Keratinocyte (primary cell): ENCODE measurements around a stretch of chr12.

GRCh38 chr12:105352158-105352539 is 21.7 kb downstream of the C12orf75 start:
CAGE:
- cytosol, long polyA minus RNA: no peak
- cytosol, long polyA plus RNA: no peak
- long polyA plus RNA: no peak
- nucleus, long polyA minus RNA: no peak
- nucleus, long polyA plus RNA: no peak

GRCh38 chr12:105466500-105467197 is 136.2 kb downstream of the C12orf75 start:
CAGE:
- cytosol, long polyA minus RNA: no peak
- cytosol, long polyA plus RNA: no peak
- long polyA plus RNA: no peak
- nucleus, long polyA minus RNA: no peak
- nucleus, long polyA plus RNA: no peak

GRCh38 chr12:106127318-106127752 is 11.4 kb downstream of the NUAK1 start:
CAGE:
- cytosol, long polyA minus RNA: no peak
- cytosol, long polyA plus RNA: no peak
- long polyA plus RNA: no peak
- nucleus, long polyA minus RNA: no peak
- nucleus, long polyA plus RNA: no peak

DNA sequence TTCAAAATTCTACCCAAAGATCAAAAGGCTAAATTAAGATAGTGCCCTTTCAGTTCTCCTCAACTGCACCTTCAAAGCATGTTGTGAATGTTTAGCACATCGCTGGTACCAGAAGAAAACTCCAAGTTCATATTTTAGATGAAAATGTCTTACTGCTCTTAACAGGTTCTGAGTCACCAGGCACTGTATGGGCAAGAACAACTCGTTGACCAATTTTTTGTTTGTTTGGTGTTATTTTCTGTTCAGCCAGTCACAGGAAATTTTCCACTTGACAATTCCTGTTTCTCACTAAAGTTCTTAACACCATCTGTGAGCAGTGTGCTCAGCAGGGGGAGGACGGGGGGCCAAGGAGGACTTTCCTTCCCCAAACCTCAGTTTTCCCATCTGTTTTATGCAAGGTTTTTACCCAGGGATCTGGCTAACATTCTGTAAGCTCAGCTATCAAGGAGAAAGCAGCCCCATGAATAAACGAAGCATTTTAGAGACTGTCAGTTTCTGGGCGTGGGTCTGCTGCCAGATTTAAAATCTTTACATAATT is 3.0 kb downstream of the NUAK1 start:
CAGE:
- cytosol, long polyA minus RNA: no peak
- cytosol, long polyA plus RNA: no peak
- long polyA plus RNA: no peak
- nucleus, long polyA minus RNA: no peak
- nucleus, long polyA plus RNA: no peak

GRCh38 chr12:106223958-106224527 is 23.8 kb downstream of the CKAP4 start:
CAGE:
- cytosol, long polyA minus RNA: no peak
- cytosol, long polyA plus RNA: no peak
- long polyA plus RNA: no peak
- nucleus, long polyA minus RNA: no peak
- nucleus, long polyA plus RNA: no peak

DNA sequence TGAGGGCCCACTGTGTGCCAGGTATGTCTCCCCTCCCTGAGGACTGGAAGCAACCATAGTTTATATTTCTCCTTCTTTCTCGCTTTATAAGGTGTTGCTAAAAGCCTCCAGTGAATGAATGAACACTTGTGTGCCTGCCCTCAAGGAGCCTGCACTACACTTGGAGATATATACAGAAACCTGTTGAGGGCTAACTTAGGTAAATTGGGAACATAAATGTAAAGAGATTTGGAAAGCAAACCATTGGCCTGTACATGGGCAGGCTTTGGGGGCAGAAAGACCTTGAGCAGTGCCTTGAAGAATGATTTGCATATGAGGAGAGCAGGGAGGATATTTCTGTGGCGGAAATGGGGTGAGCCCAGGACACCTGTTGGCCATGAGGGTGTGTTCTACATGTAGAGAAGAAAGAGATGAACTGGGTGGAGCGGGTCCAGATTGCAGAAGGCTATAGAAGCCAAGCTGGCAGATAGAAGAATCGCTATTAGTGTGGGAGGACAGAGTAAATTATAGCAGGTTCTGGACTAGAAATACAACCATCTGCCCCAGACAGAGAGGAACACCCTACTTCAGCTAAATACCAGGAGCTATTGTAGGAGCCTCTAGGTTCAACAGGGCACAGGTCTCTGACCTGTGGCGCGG is 1.9 kb upstream of the CKAP4 start:
CAGE:
- cytosol, long polyA minus RNA: no peak
- cytosol, long polyA plus RNA: no peak
- long polyA plus RNA: no peak
- nucleus, long polyA minus RNA: no peak
- nucleus, long polyA plus RNA: no peak

DNA sequence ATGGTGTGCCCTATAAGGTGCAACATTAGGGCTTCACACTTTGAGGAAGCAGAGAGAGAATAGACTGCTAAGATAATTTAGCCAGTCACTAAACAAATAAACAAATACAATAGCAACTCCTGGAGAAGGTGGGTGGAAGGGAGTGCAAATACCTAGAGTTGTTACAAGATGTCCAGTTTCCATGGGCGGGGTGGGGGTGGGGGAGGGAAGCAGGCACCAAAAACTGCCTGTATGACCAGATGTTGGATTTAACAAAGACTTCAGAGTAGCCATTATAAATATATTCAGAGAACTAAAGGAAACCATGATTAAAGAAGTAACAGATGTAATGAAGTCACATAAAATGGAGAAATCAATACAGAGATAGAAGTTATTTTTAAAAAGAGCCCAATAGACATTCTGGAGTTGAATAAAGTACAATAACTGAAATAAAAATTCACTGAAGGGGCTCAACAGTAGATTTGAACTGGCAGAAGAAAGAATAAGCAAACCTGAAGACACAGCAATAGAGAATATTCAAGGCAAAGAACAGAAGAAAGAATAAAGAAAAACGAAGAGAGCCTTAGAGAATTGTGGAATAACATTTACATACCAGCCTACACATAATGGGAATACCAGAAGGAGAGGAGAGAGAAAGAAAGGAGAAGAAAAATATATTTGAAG is 19.4 kb downstream of the RIC8B start:
CAGE:
- cytosol, long polyA minus RNA: no peak
- cytosol, long polyA plus RNA: no peak
- long polyA plus RNA: no peak
- nucleus, long polyA minus RNA: no peak
- nucleus, long polyA plus RNA: no peak

DNA sequence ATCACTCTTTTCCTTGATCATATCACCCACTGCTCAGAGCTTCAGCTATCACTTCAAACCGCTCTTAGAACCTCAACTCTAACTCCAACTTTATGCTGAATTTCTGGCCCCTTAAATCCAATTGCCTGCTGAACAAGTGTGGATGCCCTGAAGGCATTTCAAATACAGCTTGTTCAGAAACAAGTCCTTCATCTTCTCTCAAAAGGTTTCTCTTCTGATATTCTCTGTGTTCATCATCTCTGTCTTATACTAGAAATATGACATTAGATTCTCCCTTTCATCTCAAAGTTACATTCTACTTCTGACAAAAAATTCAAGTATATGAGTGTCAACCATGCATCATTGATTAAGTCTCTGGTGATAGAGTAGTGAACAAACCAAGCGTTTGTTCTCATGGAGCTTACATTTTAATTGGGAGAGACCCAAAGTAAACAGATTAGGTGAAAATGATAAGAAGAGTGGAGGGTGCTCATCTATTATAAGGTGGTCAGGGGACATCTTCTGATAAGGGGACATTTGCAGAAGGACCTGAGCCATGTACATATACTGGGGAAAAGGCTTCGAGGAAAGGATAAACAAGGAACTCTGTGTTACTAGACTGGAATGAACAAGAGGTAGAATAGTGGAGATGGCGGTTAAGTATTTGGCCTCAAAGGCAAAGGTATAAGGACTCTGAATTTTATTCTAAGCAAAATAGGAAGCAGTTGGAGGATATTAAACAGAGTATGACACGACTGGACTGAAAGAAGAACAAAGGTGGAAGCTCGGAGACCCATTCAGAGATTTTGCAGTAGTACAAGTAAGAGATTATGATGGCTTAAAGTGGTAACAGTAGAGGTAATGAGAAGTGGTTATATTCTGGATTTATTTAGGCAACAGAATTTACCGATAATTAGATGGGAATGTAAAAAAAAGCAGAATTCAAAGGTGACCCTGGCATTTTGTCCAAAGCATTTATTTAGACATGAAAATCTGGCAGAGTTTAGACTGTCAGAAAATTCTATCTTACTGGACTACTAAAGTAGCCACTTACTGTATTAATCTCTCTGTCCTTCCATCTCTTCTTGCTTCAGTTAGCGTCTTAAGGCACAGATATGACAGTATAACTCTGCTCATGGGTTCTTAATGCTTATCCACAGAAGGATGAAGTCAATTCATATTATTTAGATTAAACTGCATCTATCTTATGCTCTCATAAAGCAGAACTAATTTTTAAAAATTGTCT is 7.3 kb downstream of the TMEM263 start:
CAGE:
- cytosol, long polyA minus RNA: no peak
- cytosol, long polyA plus RNA: no peak
- long polyA plus RNA: no peak
- nucleus, long polyA minus RNA: no peak
- nucleus, long polyA plus RNA: no peak

DNA sequence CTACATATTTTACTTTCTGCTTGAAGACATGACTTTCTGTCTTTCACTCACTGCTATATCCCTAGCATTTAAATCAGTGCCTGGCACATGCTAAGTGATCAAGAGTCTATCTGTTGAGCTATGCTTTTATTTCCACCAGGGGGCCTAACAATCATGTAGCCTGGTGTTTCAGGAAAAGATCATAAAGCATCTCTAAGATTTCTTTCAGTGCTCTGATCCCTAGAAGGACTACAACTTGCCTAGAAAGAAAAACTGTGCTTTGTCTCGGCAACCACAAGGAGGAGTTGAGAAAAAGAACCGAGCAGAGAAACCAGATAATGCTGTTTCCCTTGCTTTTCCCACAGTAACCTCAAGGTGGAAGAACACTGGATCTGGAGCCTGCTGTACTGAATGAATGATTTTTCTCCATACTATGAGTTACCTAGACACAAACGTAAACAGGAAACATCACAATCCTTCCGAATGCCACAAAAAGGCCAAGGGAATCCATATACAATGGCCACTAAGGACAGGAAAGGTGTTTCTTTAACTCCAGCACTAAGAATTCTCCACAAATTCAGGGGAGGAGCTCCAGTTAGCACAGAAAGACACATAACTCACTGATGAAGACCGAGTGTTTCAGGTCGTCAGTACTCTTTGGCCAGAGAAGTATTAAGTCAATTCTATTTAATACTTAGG is 1.2 kb downstream of the CRY1 start:
CAGE:
- cytosol, long polyA minus RNA: no peak
- cytosol, long polyA plus RNA: no peak
- long polyA plus RNA: no peak
- nucleus, long polyA minus RNA: start-site peak on the minus strand centred at position 74 of the sequence, 860 bp wide, 16 reads
- nucleus, long polyA plus RNA: no peak

DNA sequence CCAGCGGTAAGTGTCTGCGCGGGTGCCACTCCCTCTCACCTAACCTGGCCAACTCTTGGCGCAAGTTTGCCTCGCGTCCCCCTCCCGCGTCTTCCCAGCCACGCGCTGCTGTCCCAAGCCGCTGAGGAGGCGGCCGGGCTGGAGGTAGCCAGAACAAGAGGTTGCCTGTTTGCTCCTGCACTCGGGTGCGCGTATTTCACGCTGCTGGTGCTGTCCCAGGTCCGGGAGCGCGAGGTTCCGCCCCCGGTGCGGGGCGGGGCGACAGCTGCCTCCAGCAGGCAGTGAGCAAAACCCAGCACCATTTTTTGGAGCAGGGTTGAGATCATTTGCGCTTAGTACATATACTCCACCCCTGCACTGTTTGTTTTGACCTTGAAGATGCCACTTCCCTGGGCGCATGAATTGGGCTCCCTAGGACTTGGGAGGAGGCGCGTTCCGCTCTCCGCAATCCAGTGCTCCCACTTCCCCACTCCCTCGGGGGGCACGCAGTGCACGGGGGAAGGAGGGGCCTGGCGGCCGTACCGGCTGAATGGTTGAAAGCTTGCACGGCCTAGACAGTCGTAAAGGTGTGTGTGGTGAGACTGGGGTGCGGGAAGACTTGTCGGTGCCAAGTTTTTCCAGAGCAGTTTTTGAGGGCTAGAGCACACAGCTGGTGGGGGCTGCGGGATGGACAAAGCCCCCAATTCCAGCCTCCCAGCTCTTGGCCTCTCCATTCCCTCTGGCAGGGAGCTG is 2.0 kb downstream of the ABTB3 start:
CAGE:
- cytosol, long polyA minus RNA: no peak
- cytosol, long polyA plus RNA: no peak
- long polyA plus RNA: no peak
- nucleus, long polyA minus RNA: no peak
- nucleus, long polyA plus RNA: no peak

CAGE:
- cytosol, long polyA minus RNA: no peak
- cytosol, long polyA plus RNA: no peak
- long polyA plus RNA: no peak
- nucleus, long polyA minus RNA: no peak
- nucleus, long polyA plus RNA: no peak
Observed at GRCh38 chr12:107379628-107380680, 61.7 kb downstream of the ABTB3 start.

CAGE:
- cytosol, long polyA minus RNA: no peak
- cytosol, long polyA plus RNA: no peak
- long polyA plus RNA: no peak
- nucleus, long polyA minus RNA: no peak
- nucleus, long polyA plus RNA: no peak
Observed at GRCh38 chr12:107660115-107660556, 25.5 kb upstream of the PWP1 start.

DNA sequence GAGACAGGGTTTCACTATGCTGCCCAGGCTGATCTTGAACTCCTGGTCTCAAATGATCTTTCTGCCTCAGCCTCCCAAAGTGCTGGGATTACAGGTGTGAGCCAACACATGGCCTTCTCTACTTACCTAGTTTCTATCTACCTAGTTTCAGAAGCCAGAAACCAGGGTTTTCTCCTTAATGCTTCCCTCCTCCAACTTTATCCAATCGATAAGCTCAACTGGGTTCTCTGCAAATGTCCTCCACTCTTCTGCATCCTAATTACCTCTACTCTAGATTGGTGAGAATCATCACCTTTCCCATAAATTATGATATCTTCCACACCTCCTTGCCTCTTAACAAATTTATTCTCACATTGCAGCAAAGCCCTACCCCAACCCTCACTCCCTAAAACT is 11.5 kb downstream of the PRDM4 start:
CAGE:
- cytosol, long polyA minus RNA: no peak
- cytosol, long polyA plus RNA: no peak
- long polyA plus RNA: no peak
- nucleus, long polyA minus RNA: no peak
- nucleus, long polyA plus RNA: no peak

DNA sequence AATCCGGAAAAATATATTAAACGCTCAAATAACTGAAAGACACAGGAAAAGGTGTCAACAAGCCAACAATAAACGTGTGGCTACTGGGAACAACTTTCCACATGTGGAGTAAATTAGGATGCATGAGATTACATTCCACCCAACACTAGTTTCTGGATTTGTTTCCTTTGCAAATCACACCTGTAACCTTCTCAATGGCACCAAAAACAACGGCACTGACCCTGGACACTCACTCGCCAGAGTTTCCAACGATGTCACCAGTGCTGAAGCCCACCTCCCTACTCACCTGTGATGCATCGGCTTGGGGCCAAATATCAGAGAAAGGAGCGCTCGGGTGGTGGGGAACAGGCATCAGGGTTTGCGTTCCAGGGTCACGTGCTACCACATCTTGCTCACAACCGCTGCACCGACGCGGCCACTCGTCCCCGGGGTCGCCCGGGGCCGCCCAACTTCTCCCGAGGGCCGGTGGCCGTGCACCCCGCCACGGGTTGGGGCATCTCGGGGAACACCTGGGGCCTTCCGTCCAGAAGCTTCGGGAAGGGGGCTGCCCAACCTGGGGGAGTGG is 636 bp downstream of the PRDM4 start:
CAGE:
- cytosol, long polyA minus RNA: no peak
- cytosol, long polyA plus RNA: no peak
- long polyA plus RNA: no peak
- nucleus, long polyA minus RNA: no peak
- nucleus, long polyA plus RNA: no peak

GRCh38 chr12:107843655-107844897 is 69.6 kb downstream of the ASCL4 start:
CAGE:
- cytosol, long polyA minus RNA: no peak
- cytosol, long polyA plus RNA: no peak
- long polyA plus RNA: no peak
- nucleus, long polyA minus RNA: no peak
- nucleus, long polyA plus RNA: no peak

GRCh38 chr12:108129934-108130474 is 916 bp downstream of the WSCD2 start:
CAGE:
- cytosol, long polyA minus RNA: no peak
- cytosol, long polyA plus RNA: no peak
- long polyA plus RNA: no peak
- nucleus, long polyA minus RNA: no peak
- nucleus, long polyA plus RNA: no peak

CAGE:
- cytosol, long polyA minus RNA: no peak
- cytosol, long polyA plus RNA: no peak
- long polyA plus RNA: no peak
- nucleus, long polyA minus RNA: no peak
- nucleus, long polyA plus RNA: no peak
Observed at GRCh38 chr12:108133438-108133971, 4.4 kb downstream of the WSCD2 start.

DNA sequence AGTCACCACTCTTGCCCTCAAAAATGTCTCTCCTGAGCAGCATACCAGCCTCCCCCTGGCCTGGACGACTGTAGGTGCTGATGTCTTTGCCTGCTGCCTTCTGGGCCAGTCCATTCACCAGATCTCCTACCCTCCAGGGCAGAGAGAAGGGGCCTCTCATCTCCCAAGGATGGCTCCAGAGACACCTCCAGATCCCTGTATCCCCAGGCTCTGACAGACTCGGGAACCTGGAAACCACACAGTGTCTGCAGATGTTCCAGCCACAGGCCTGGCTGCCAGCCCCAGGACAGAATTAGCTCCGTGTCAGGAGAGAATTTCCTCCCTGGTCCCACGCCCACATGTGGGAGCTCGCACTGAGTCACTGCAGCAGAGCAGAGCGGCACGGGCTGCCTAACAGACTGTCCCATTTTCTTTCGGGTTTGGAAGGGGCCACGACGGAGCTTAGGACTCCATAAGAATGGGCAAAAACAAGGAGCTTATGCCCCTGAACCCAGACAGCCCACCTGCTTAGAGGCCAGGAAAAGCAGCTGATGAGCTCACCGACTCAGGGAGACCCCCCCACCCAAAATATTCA is 33.6 kb downstream of the CMKLR1 start:
CAGE:
- cytosol, long polyA minus RNA: no peak
- cytosol, long polyA plus RNA: no peak
- long polyA plus RNA: no peak
- nucleus, long polyA minus RNA: no peak
- nucleus, long polyA plus RNA: no peak

DNA sequence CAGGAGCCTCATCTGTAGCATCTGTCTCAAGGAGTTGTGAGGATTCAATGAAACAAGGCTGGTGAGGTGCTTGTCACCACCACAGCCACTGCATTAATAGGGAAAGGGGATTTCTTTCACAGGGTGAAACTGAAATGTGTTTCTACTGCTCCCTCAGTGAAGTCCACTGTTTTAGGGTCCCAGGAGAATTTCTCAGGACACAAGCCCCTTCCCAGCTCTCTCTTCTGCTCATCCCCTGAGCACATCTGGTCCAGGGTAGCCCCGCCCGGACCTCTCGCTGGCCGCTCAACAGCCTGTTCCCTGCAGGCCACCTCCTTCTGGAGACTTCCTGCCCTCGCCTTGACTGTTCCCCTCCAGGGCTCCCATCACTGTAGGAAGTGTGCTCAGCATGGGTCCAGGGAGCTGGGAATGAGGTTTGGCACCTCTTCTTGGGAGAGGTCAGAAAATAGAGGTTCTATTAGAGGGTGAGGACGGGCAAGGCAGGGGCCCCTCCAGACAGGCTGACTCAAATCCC is 30.9 kb downstream of the CMKLR1 start:
CAGE:
- cytosol, long polyA minus RNA: no peak
- cytosol, long polyA plus RNA: no peak
- long polyA plus RNA: no peak
- nucleus, long polyA minus RNA: no peak
- nucleus, long polyA plus RNA: no peak

CAGE:
- cytosol, long polyA minus RNA: no peak
- cytosol, long polyA plus RNA: no peak
- long polyA plus RNA: no peak
- nucleus, long polyA minus RNA: no peak
- nucleus, long polyA plus RNA: no peak
Observed at GRCh38 chr12:108518676-108519444, 3.8 kb downstream of the FICD start.